Osteoblast (primary cell): ENCODE results near the gene SRD5A2.

- CAGE, long polyA plus RNA: no peak
- RRBS: no CpG with 5 or more reads among the region's 1 CpG
Measured at GRCh38 chr2:29129802-29130155, 14.6 kb downstream of the CLIP4 start.

GRCh38 chr2:29269252-29269795 is 154.1 kb downstream of the CLIP4 start:
- CAGE, long polyA plus RNA: no peak
- RRBS: no CpG with 5 or more reads among the region's 11 CpGs

- CAGE, long polyA plus RNA: no peak
- RRBS: no CpG with 5 or more reads among the region's 4 CpGs
Measured at GRCh38 chr2:30235702-30236305, 4.5 kb downstream of the LBH start.

DNA sequence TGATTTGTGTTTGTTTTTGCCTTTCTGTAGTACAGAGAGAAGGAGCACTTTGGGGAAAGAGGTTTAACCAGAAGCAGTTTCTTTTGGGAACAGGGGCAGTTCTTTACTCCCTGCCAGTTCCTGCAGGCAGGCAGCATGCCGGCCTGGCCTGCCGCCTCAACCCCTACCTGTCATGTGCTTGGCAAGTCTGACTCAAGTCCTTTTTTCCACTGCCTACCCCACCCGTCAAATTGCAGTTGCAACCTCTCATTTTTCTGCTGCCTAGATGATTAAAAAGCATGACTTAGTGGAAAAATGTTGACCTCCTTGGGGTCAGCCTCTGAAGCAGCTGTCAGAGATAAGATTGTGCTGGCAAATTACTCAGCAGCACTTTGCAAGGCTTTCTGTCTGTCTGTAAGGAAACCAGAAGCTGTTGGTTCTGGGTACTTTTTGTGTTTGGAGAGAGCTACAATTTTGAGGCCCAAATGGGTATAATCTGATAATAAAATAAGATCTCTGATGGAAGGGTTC is 21.7 kb downstream of the LBH start:
- CAGE, long polyA plus RNA: no peak
- RRBS: no CpG with 5 or more reads among the region's 3 CpGs

DNA sequence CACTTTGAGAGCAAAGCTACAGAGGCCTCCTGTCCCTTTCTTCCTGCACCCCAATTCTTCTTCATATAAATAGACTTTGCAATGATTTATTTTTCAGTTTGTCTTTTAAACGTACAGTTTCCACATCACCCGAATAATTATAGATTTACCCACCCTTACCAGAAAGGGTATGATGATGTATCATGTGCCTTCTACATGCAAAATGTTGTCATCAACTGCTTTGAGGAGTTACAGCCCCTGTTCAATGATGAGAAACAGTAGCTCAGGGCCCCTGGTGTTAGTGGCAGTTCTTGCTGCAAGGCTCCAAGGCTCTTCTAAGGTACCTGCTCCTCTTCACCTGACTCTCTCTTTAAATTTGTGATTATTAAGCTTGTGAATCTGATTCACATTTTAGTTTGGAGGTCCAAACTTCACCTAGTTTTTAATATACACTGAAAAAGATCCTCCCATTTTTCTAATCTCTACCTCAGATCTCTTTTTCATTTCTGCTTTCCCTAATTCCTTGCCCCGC is 39.7 kb downstream of the LBH start:
- CAGE, long polyA plus RNA: no peak
- RRBS: no CpG with 5 or more reads among the region's 3 CpGs

DNA sequence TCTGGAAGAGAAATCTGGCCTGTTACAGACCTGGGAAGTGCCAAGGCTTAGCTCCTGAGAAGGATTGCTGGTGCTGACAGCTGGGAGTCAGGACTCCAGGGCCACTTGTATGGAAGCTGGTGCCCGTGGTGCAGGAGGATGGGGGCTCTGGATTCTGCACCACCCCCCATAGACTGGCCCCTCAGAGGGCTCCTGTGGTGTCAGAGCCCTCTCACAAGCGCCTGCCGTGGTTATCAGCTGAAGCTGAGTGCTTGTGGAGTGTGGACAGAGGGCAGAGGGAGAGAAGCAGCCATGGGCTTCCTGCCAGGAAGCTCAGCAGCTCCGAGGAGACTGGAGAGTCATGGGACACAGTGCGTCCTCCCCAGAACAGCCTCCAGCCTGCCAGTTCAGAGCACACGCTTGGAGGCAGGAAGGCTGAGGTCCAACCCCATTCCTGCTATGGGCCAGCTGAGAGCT is 87.2 kb upstream of the LCLAT1 start:
- CAGE, long polyA plus RNA: no peak
- RRBS: no CpG with 5 or more reads among the region's 6 CpGs

DNA sequence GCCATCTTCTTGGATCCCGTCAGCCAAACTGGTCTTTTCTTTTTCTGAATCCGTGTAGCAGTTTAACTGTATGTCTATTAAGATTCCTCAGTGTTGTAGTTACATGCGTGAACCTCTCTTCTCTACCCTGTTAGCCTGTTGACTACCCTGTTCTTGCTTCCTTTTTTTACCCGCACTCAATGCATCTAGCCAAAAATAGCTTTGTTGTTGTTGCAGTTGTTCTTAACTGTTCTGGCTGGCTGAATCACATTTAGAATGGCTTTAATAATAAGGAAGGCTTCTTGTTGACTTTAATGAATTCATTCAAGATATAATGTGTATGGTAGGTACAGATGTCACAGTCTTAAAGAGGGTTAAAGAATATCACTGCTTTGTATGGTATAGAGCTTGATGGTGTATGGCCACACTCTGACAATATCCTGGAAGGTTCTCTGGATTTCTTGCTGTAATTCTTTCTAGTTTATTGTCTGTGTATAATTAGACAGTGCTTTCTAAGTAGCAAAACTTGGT is 137.2 kb downstream of the LCLAT1 start:
- CAGE, long polyA plus RNA: no peak
- RRBS: no CpG with 5 or more reads among the region's 4 CpGs

- CAGE, long polyA plus RNA: no peak
- RRBS: no CpG with 5 or more reads among the region's 6 CpGs
Measured at GRCh38 chr2:30611445-30612170, 164.6 kb downstream of the LCLAT1 start.

GRCh38 chr2:30622249-30622854 is 175.3 kb downstream of the LCLAT1 start:
- CAGE, long polyA plus RNA: no peak
- RRBS: no CpG with 5 or more reads among the region's 4 CpGs

- CAGE, long polyA plus RNA: no peak
- RRBS: no CpG with 5 or more reads among the region's 1 CpG
Measured at GRCh38 chr2:30670793-30671259, 136.4 kb downstream of the CAPN13 start.

DNA sequence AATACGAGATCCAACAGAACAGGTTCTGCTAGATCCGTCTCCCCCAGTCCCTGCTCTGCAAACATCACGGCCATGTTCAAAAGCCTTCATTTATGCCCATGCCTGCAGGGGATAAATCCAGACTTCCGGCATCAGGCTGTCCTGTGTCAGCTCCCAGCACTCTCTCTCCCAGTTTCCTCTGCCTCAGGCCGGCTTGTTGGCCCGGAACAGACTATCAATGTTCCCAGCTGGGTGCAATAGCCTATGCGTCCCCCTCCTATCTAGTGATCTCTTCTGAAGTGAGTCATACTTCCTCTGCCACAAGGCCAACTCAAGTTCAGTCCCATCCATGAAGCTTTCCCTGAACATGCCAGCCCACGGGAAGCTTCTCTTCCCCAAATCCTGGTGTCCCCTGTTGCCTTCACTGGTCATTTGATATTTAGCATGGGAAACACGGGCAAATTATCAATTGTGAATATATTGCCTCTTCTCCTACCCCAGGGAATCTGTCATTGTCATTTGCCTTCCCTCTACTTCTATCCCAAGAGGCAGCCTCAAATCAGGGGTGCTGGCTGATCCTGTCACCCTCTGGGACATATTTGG is 51.1 kb downstream of the CAPN13 start:
- CAGE, long polyA plus RNA: no peak
- RRBS: 33% methylated on average over 2 of the region's 9 CpGs

- CAGE, long polyA plus RNA: no peak
- RRBS: 82% methylated on average over 2 of the region's 10 CpGs
Measured at GRCh38 chr2:31231494-31231866, 2.5 kb upstream of the EHD3 start.

- CAGE, long polyA plus RNA: no peak
- RRBS: no CpG with 5 or more reads among the region's 24 CpGs
Measured at GRCh38 chr2:31239633-31240287, 5.8 kb downstream of the EHD3 start.

GRCh38 chr2:31430092-31430470 is 15.5 kb upstream of the XDH start:
- CAGE, long polyA plus RNA: no peak
- RRBS: no CpG with 5 or more reads among the region's 4 CpGs

- CAGE, long polyA plus RNA: no peak
- RRBS: 3% methylated on average over 19 of the region's 76 CpGs
Measured at GRCh38 chr2:31580593-31581602, at the start of gene SRD5A2. Gene SRD5A2, minus strand, starts transcription at chr2:31580938.

GRCh38 chr2:31703102-31703839 is 122.5 kb upstream of the SRD5A2 start:
- CAGE, long polyA plus RNA: no peak
- RRBS: no CpG with 5 or more reads among the region's 1 CpG

- CAGE, long polyA plus RNA: no peak
Measured at GRCh38 chr2:31981152-31981716, 29.6 kb downstream of the MEMO1 start.

DNA sequence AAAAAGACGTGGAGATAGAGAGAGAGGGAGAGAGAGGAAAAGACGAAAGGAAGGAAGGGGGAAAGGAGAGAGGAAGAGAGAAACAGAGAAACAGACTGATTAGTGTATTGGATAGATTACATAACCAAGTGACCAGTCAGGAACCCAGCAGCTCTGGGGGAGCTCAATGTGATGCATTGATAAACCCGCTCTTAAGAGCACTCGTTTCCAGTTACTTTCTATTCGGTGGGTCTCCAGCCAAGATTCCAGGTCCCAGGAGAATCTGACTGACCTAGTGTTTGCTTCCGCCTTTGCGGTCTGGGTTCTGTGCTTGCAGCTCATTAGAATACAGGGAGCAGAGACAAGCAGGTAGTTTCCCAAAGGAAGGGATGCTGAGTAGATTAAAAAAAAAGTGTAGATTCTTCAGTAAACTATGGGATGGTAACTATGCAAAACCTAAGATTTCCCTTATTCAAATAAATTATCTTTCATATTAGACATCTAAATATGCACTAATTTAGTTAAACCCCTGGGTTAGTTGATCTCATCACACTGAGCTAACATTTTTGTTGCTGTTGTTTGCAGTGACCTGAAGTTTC is 866 bp upstream of the SPAST start:
- CAGE, long polyA plus RNA: no peak
- RRBS: no CpG with 5 or more reads among the region's 7 CpGs

GRCh38 chr2:32219923-32220590 is 44.6 kb downstream of the NLRC4 start:
- CAGE, long polyA plus RNA: no peak
- RRBS: no CpG with 5 or more reads among the region's 3 CpGs

- CAGE, long polyA plus RNA: no peak
- RRBS: no CpG with 5 or more reads among the region's 3 CpGs
Measured at GRCh38 chr2:32715163-32715765, 87.4 kb downstream of the TTC27 start.